Metanephros (tissue), 2 donors: ENCODE measurements around the genes STUM and ITPKB.

DNA sequence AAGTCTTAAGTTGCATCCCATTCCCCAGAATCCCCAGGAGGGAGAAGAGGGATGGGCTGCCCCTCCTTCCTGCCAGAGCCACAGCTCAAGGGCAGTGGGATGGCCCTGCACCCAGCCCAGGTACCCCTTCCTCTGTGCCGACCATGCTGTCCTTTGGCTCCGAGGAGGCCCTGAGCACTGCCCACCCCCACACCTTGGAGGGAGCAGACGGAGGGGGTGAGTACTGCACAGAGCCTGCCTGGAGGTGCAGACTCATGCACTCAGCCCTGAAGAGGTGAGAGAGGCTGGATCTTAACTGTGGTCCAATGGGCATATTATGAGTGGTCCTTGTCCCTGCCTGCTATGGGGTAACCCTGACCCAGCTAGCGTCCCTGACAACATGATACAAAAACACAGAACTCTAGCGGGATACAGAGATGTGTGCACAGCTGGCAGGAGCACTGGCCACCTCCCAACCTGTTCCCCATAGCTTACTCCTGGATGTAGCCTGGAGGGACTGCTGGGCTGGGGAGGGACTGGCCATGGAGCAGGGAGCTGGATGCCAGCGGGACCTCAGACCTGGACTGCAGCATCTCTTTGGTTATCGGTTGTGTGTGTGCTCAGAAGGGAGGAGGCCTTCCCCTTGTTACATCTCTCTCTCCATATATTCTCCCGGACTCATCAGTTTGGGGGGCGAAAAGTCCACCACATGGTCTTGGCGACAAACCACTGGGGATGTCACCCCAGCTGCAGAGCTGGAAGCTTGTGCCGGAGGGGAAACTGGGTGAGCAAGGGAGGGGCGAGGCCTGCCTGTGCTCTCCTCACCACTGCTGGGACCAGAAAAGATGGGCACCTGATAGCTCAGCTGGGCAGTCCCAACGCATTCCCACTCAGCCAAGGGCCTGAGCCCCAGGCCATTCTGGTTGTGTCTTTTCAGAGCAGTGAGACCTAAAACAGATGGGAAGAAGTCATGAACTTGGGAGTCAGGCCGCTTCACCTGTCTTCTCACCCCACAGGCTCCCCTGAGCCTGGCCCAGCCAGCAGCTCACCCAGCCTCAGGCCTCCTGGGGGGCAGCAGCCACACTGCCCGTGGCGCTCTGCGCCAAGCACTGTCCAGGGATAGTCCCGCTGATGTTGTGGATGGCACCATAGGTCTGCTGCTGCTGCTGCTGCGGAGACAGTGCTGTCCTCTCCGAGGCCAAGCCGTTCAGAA, 35.8 kb downstream of the TMEM63A start:
- RAMPAGE, long total RNA, result no peak

DNA sequence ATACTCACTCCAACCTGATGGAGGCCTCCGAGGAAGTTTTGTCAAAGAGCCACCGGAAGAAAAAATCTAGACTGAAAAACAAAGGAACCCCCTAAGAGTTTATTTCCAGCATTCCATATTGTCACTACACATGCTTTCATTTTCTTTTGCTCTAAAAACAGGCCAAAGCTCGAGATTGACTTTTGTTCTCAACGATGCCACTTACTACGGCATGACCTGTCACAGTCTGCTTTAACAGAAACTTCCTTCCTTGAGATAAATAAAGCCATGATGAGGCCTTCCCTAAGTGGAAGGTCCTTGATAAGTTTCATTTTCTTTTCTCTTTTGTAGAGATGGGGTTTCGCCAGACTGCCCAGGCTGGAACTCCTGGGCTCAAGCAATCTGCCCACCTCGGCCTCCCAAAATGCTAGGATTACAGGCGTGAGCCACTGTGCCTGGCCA, 26.3 kb downstream of the TMEM63A start:
- RAMPAGE, long total RNA, result no peak

DNA sequence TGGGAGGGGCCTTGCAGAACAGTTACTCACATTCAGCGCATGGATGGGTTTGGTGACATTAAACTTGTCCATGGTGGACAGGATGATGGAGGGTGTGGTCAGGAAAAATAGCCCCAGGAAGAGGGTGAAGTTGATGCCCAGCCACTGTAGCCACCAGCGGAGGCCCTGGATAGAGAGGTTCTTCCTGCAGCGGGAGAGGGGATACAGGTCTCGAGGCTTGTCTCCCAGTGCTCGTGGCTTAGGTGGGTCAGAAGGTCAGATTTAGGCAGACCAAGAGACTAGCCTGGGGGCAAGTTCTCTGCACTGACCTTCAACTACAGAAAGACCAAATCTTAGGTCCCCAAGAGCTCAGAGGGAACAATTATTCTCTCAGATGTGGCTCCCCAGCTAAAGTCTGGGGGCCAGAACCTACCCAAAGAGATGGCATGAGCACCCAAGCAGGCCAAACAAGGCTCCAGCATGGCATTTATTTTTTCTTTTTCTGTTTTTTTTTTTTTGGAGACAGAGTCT, 23.0 kb downstream of the TMEM63A start:
- RAMPAGE, long total RNA, result no peak

GRCh38 chr1:225975761-225976395, 23.3 kb downstream of the SDE2 start:
- RAMPAGE, long total RNA, result no peak

- RAMPAGE, long total RNA, result no peak
Measured at GRCh38 chr1:226082876-226083291, 20.4 kb downstream of the H3-3A start.

DNA sequence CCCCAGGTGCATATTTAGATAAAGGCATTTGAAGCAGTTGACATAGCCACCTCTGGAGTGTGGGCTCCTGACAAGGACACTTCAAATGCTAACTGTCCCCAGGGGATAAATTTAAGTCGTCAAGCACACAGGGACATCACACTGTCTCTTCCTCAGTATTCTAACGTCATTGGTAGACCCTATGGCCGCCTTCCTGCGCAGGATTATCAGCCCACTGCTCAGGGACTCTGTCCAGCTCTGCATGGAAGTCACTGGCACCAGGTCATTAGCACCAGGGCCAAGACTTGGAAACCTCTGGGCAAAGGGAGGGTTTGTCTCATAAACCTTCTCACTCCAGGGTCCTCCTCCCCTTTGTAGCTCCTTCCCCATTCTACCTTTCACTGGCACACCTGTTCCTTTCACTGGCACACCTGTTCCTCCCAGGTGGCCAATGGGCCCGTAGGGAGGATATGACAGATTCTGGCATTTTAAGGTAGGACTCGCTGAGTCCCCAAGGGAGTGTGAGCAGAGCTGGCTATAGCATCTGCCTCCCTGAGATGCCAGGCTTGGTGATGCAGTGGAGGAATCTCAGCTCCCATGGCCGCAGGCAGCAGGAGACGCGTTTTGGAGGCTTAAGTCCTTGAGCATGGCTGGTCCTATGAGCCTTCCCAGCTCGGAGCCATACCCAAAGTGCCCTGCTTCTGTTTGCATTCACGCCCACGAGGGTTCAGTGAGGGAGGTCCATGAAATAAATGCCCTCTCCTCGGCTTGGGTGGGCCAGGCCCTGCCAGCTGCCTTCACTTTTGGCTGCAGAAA, 49.0 kb downstream of the H3-3A start:
- RAMPAGE, long total RNA, result no peak

GRCh38 chr1:226134618-226135746, 51.6 kb downstream of the ACBD3 start:
- RAMPAGE, long total RNA, result no peak

DNA sequence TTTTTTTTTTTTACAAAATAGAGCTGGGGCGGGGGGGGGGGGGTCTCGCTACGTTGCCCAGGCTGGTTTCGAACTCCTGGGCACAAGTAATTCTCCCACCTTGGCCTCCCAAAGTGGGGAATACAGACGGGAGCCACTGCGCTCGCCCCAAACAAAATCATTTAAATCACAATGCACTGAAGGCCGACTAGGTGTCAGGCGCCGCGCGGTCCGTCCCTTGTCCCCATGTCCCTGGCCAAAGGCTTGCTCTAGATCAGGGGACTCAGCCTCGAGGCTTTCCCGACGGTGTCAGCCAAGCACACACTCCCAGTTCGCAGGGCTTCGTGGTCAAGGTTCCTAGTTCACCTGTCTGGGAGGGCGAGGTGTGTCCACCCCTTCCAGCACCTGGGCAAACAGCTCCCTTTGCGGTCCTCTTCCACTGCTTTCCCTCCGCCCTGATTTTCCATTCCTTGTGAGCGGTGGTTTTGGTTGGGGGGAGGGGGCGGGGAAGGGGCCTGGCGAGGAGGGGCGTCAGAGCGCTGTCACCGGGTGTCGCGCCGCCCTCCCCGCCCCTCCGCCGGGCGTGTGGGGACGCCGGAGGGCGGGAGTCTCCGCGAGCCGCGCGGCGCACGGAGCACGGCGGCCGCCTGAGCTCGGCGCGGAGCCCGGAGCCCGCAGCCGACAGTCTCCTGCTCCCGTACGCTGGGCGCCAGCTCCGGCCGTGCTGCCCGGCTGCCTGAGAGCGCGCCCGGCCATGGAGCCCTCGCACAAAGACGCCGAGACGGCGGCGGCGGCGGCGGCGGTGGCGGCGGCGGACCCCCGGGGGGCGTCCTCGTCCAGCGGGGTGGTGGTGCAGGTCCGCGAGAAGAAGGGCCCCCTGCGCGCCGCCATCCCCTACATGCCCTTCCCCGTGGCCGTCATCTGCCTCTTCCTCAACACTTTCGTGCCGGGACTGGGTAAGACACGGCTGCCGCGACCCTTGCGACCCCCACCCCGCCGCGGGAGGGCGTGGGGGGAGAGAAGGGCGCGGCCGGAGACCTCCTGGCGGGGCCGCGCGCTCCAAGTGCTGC, at the start of gene STUM:
STUM (plus strand) TSS at position 593 of the 1,049 bp plus-strand sequence.
- RAMPAGE, long total RNA, result no peak

GRCh38 chr1:226637060-226637627, 88.6 kb downstream of the STUM start:
- RAMPAGE, long total RNA, result no peak

DNA sequence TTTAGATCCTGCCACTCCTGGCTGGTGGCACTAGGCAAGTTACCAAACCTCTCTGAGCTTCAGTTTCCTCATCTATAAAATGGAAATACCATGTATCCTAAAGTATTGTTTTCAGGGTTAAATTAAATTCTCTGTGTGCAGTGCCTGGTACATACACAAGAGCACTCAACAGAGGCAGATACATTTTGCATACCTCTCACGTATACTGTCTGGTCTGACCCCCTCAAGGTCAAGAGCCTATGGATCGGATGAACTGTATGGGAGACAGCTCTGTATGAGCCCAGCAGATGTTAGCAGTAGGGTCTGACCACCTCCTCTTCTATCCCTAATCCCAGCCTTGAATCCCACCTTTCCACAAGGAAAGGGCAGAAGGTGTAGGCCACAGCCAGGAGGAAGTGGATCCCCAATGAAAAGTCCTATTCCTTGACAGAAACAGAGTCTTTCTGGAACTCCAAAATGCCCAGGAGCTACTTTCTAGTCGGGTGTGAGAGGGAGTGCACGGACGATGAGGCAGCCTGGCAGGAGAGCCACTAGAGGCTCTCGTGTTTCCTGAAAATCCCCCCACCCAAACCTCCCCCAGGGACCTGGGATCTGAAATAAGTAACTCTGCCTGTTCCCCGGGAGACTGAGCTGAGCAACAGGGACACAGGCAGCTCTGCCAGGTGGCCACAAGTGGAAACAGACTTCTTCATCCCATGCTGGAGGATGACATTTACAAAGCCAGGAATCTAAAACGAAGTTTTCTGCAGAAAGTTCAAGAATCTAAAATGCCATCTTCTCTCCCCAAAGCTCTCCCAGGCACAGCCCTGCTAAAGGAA, 77.3 kb downstream of the ITPKB start:
- RAMPAGE, long total RNA, result no peak

- RAMPAGE, long total RNA, result no peak
Measured at GRCh38 chr1:226678479-226679208, 60.4 kb downstream of the ITPKB start.

DNA sequence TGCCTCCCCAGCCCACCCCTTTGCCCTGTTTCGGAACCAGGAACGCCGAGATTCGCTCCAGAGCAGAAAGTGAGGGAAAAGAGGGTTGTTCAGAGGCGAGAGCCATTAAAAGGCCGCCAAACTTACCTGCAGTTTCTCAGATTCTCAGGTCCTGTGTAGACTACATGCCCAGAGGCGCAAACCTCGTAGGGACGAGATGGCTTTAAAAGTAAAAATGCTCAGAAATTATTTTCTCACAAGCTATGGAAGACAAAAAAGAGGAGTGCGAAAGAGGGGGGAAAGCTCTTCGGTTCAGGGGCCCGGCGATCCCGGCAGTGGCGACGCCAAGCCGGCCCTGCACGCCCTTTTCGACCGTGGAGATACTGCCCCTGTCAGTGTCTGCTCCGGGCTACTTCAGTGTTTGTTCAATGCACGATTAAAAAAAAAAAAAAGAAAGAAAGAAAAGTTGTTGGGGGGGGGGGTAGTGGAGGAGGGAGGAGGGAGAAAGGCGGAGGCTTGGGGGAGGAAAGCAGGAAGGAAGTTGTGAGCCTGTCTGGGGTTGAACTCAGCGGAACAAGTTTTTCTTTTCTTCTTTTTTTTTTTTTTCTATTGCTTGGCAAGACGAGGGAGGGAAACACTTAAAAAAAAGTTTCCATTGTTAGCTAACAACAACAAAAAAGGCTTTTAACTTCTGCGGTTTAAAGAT, at the start of gene ITPKB:
ITPKB (minus strand) TSS at position 368 of the 685 bp plus-strand sequence.
- RAMPAGE, long total RNA, result no peak

DNA sequence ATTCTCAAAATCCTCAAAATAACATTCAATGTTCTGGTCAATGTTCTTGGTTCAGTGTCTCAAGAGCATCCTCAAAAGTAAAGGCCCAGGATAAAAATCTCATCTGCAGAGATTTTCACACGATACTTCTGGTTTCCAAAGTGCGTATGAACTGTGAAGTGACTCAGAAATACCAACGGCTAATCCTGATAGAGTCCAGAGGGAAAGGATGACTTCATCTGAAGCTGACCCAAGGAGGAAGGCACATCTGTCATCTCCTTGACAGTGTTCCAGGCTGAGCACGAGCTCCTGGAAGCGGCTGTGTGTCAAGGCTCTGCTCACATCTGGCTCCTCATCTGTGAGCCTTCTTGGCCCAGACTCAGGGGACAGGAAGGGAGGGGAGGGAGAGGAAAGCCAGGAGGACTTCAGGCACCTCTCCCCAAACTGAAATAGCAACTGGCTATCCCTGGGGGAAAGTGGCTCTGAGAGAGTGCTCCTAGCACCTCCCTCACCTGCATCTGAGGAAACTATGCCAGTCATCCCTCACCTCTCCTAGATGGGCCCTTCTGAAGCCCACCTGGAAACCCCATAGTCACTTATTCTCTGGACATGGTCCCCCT, 49.1 kb upstream of the PSEN2 start:
- RAMPAGE, long total RNA, result no peak

- RAMPAGE, long total RNA, result no peak
Measured at GRCh38 chr1:226940478-226941170, 530 bp downstream of the COQ8A start.

DNA sequence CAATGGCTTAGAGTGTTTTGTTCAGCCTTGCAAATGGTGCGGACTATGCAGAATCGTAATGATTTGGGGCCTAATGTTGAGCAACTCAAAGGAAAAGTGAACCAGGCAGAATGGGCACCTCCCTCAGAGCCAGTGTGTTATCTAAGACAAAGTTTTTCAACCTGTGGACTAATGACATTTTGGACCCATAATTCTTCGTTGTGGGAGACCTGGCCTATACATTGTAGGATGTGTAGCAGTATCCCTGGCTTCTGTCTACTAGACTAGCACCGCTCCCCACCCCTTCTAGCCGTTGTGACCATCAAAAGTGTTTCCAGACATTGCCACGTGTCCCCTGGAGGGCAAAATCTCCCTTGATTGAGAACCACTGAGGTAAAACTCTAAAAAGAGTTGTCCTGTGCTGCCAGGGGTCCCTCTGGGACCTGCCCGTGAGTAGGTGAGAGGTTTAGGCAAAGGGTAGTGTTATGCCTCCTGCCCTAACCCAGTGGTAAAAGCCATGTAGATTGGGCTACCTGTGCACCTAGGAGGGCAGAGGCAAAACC, 1.8 kb downstream of the COQ8A start:
- RAMPAGE, long total RNA, result no peak

DNA sequence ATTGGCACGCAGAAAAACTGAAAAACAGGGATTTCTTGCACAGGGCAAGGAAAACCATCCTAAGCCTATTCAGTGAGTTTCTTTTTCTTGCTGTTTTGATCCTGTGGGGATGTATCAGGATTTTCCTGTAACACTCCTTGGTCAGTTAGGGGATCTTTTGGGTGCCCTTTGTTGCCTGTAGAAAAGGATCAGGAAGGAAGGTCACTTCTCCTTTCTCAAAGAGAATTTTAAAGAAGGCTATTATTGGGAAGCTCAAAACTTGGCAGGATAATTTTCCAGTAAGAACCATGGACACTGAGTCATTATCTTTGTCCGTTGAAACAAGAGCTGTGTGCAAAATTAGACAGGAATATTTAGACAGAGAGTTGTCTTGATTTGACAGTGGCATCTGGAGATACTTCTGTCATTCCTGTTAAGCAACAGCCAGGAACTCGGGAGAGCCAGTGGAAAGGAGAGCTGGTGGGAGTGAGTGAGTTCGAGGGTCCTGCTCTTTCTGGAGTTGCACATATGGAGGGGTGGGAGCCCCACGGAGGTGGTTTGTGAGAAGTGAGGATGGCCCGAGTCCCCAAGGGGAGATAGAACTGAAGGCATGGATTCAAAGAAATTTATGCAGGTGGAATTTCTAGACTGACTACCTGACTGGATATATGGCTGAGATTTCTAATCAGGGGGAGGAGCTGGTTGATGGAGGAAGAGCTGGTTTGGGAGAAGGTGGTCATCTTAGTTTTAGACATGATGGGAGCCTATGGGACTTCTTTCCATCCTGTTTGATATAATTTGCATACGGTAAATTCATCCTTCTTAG, 3.0 kb downstream of the COQ8A start:
- RAMPAGE, long total RNA, result no peak

DNA sequence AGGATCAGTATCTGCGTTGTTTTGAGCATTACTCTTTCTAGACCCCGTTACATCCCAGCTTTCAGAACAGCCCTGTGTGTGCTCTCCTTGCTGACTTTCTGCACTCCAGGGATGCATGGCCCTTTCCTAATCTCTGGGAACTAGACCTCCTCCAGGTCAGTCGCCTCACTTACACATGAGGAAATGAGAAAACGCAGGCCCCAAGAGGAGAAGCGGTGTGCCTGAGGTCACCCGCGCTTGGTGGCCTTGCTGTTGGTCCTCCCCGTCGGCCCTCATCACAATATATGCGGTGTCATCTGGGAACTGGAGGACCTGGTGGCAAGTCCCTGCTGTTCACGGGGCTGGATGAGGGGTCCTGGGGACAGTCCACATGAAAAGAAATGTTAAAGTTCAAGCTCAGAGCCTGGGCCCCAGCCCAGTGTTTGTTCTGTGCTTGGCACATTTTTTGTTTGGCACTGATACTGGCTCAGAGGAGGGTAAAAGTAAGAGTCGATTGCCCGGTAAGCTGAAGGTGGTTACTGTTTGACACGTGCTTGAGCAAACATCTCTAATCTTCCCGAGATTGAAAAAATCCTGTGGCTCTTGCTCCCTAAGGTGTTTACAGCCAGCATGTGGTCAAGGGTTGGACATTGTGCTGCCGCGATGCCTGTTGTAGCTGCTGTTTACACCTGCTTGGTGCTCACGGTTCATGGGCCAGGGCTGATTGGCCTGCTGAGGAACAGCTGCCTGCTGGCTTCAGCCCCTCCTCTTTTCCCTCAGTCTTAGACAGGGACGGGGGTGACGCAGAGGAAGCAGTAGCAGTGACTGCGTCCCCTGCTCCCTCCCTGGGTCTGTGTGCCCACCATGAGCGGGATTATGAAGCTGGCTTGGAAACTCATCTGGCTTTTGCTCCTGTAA, 5.2 kb downstream of the COQ8A start:
- RAMPAGE, long total RNA, result no peak

DNA sequence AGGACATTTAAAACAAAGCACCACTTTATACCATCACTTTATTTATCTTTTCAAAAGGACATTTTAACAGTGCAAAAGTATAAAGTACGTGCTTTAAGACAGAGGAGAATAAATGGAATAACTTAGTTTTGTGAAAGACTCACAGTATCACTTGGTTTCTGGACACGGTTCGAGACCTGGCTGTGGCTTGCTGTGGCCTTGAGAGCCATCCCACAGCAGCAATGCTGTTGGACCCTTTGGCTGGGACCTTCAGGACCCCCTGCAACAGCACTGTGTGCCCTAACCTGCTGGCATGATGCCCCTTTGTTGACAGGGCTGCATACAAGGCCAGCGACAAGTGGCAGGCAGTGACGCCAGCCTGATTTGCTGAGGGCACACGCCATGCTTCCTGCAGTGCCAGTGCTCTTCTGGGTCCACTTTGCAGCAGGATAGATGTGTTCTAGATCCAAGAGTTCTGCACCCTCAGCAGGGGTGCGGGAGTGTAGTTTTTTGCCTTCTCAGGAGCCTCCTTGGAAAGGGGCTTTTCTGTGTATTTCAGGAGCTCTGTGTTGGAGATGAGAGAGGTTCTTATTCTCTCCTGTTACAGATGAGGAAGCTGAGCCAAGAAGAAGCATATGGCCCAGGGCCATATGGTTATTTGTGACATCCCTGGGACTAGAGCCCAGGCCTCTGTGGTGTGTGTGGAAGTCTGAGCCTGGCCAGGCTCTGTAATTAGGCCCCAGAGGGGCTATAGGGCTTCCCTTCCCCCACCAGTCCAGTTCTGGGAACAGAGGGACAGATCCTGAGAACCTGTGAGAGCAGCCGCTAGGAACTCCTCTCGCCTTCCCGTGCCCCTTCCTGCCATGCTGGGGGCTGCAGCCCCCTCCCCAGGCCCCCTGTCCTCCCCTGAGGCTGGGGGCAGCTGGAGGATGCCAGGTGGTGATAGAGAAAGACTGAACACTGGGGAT, 33.0 kb downstream of the COQ8A start:
- RAMPAGE, long total RNA, result no peak

DNA sequence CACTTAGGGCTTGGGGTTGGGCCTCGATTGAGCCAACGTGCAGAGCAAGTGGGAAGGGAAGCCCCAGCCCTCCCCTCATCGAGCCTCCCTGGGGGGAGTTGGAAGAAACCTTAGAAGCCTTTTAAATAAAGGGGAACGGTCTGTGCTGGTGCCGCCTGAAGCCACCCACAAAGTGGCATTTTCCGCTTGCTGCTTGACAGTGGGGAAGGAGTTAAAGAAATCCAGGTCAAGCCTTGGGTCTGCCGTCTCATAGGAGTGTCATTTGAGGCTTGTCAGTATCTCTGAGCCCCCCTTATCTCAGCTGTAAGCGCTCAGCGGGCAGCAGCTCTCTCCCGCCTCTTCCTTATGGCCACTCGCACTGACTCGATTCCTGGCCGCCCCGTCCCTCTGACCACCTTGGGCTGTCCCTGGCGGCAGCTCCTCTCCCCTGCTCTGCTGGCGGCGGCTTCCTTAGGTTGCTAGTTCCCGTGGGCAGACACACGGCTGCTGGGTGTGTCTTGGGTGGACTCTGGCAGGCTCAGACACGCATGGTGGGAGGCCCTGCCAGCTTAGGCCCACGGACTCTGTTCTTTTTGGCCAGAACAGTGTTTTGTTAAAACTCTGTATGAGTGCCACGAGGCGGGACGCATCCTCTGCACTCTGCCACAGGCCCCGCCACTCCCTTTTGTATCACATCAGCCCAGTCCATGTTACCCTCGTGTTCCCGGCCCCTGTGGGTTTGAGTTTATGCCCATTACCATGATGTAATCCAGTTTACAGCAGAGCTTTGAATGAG, 45.7 kb downstream of the COQ8A start:
- RAMPAGE, long total RNA, result no peak

- RAMPAGE, long total RNA, result no peak
Measured at GRCh38 chr1:227086319-227087620, 146.7 kb downstream of the COQ8A start.